HL-60 (cell line): Measurements from ENCODE around the gene LRTM2.

DNA sequence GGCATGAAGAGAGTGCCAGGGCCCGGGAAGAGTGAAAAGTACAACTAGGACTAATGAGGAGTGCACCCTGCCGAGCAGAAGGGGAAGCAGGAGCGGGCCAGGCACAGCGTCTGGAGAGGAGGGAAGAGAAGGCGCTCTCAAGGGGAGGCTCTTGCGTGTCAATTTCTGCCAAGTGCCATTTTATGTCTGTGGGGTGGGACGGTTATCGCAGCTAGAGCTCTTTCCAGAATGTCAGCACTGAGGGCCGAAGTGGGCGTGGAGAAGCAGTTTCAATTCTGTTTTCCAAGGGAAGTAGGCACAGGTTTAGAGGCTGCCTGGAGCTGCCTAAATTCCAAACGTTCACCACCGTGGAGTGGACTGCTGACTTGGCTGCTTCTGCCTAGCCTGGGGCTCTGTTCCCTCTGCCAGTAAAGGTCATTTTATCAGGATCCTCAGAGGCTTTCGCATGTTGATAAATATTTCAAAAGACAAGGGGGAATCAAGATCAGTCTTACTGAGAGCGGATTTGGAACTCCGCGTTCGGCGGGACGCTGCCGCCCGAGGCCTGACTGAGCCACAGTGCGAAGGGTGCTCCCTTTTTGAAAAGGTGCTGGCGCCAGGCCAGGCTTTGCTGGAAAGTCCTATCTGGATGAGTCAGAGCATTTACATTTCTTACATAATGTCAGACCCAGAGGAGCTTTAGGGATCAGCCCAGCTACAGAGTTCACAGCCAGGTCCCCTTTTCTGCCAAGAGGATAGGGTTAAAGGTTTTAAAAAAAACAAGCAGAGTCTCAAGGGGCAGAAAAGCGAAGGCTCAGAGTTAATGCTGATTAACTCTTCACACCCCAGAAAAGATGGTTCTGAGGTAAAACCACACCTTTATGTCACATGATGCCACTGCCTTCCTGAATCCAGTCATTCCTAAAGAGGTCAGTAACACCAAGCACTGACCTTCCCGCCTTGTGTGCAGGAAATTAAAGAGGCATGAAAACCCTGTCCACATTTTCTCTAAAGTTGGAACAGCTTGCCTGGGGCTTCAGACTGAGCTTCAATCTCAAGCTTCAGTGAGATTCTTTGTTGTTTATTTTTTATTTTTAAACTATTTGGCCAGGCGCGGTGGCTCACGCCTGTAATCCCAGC, 11.5 kb upstream of the FBXL14 start:
- RRBS: no CpG with 5 or more reads among the region's 28 CpGs

DNA sequence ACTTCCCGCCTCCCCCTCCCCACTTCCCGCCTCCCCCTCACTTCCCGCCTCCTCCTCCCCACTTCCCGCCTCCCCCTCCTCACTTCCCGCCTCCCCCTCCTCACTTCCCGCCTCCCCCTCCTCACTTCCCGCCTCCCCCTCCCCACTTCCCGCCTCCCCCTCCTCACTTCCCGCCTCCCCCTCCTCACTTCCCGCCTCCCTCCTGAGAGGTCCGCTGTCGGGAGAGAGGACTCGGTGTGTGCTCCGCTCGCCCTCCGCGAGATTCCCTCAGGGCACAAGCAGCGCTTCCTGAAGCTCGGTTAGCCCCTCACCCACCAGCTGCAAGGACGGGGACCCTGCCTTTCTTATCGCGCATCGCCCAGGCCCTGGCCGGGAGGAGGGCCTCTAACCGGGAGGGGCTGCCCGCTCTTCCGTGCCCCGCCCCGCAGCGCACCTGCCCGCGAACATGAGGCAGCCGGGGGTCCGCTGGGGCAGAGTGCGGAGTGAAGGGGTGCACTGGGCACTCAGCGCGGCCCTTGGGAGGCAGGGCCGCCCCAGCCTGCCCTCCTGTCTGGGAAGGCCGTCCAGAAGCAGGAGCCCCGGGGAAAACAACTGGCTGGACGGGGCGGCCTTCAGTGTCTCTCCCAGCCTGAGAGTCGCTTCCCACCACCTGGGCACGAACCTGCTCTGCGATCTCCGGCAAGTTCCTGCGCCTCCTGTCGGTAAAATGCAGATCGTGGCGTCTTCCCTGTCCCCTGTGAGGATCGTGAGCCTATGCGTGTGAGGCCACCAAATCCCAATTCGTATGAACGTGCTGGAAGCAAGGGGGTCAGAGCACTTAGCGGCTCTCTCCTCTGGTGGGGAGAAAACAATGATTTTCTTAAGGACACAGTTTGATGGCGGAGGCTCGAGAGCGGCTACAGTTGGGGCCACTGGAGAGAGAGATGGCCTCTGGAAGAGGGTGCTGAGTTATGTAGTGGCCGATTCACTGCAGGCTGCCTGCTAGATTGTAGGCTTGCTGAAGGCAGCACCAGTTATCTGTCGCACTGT, 28.0 kb upstream of the ADIPOR2 start:
- RRBS: 93% methylated on average over 17 of the region's 60 CpGs

GRCh38 chr12:1784085-1784708, 36.2 kb upstream of the LRTM2 start:
- RRBS: no CpG with 5 or more reads among the region's 2 CpGs

DNA sequence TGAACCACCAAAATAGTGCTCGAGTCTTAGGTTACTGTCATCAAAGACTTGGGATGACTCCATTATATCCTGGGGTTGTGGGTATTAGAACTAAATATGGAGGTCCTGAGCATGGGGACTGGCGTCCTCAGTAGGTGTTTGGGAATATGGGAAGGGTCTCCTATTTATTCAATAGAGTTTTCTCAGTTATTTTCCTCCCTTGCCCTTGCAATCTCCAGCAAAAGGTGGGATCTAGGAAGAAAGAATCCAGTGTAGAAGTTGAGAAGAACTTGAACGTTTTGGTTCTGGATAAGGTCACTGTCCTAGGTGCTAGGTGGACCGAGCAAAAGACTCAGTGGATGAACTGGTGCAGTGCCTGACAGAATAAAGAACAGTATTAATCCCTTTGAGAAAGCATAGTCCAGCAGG, 32.8 kb upstream of the LRTM2 start:
- RRBS: no CpG with 5 or more reads among the region's 4 CpGs

- RRBS: 4% methylated on average over 27 of the region's 74 CpGs
These were observed 24.3 kb upstream of the LRTM2 start for GRCh38 chr12:1795712-1796797.

- RRBS: no CpG with 5 or more reads among the region's 21 CpGs
These were observed 7.6 kb upstream of the LRTM2 start for GRCh38 chr12:1812538-1813362.

- RRBS: no CpG with 5 or more reads among the region's 34 CpGs
These were observed at the start of gene LRTM2 for GRCh38 chr12:1819985-1820686. Gene LRTM2, plus strand, starts transcription at chr12:1820565.

DNA sequence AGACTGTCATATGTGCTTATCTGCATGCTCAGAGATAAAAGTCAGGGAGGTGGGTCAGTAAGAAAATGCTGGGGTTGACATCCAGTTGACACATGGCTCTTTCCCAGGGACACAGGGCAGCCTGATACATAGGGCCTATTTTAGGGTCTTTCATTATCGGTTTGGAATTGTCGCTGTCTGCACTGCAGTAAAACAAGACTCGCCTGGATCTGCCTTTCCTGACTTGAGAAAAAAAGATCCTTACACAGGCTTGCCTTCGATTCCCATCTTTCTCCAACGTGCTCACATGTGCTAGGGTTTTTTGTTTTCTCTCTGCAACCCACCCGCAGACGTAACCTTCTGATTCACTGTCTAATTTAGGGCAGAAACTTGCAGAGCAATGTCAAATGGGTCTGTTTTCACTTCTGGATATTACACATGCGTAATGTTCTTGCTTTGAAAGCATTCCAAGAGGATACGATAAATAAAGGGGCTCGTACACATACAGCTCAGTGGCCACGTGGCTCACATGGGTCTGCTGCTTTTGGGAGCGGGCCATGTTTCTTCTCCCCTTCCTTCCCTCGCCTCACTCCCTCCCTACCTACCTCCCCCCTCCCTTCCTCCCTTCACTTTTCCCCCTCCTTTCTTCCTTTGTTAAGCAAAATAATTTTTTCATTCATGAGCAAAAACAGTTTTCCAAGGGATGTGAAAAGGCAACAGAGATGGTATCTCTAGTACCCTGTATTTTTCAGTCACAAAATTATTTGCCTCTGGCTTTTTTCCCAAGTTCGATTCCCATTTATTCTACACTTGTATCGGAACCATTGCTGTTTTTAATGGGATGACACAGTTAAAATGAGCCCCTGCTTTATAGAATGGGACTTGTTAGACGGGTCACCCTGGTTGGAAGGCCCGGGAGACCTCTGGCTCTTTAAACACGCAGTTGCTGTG, 23.4 kb downstream of the CACNA1C start:
- RRBS: no CpG with 5 or more reads among the region's 18 CpGs

DNA sequence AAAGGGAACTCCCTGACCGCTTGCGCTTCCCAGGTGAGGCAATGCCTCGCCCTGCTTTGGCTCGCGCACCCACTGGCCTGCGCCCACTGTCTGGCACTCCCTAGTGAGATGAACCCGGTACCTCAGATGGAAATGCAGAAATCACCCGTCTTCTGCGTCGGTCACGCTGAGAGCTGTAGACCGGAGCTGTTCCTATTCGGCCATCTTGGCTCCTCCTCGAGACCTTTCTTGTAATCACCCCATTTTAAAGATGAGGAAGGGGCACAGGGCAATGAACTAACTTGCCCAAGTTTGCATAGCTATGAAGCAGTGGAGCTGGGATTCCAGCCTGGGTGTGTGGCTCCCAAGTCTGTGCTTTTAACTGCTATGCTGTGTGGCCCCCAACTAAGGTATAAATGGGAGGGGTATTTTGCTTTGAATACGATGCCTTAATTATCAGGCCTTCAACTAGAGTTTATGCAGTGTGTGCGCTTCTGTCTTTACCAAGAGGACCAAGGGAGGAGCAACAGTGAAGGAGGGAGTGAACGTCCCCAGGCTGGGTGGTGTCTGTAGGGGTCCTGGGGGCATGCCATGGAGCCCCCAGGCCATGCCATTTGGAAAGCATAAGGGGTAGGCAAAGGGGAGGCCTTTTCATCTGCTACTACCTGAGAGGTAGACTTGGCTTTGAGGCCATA, 83.5 kb downstream of the CACNA1C start:
- RRBS: no CpG with 5 or more reads among the region's 17 CpGs

- RRBS: no CpG with 5 or more reads among the region's 20 CpGs
These were observed 111.0 kb downstream of the CACNA1C start for GRCh38 chr12:2163499-2164438.

DNA sequence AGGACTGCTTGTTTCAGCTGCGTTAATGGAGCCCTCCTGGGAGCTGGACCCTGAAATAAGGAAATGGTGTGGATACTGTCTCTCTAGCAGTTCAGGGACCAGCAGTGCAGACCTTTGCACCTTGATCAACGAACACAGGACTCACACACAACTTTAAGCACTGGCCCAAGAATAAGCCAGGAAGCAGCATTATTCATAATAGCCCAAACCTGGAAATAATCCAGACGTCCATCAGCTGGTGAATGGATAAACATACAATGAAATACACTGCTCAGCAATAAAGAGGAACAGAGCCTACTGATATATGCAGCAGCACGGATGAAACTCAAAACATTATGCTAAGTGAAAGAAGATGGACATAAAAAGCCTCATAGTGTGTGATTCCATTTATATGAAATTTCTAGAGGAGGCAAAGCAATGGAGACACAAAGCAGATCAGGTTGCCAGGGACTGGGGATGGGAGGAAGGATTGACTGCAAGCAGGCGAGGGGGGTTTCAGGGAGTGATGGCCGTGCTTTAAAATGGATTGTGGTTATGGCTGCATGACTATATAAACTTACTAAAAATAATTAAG, 303.9 kb upstream of the FKBP4 start:
- RRBS: no CpG with 5 or more reads among the region's 6 CpGs

- RRBS: no CpG with 5 or more reads among the region's 9 CpGs
These were observed 180.9 kb upstream of the FKBP4 start for GRCh38 chr12:2613747-2614330.

- RRBS: no CpG with 5 or more reads among the region's 16 CpGs
These were observed 167.0 kb upstream of the FKBP4 start for GRCh38 chr12:2627709-2628318.

- RRBS: 11% methylated on average over 65 of the region's 107 CpGs
These were observed 511 bp downstream of the TEAD4 start for GRCh38 chr12:2959484-2960332.

GRCh38 chr12:2960333-2961131, 1.3 kb downstream of the TEAD4 start:
- RRBS: no CpG with 5 or more reads among the region's 24 CpGs

DNA sequence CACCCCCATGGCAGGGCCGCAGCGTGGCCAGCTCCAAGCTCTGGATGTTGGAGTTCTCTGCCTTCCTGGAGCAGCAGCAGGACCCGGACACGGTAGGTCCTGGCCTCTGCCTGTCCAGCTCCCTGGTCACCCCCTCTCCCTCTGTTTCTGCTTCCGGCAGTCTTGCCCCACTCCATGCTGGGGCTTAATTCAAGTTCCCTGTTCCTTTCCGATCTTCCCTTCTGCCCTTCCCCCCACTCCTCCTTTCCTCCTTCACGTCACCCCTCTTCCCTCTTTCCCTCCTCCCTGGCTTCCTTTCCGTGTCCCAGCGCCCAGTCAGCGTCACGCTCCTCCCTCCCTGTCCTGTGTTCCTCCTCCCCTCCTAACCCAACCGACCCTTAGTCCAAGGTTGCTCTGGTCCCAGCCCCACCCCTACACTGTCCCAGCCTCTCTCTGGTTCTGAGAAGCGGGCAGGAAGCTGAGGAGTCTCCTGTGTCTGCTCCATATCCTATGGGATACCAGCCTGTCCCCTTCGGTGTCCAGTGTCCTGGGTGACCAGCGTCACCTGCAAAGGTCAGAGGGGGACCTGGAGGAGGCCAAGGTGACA, 56.4 kb upstream of the TSPAN9 start:
- RRBS: 95% methylated on average over 5 of the region's 15 CpGs

DNA sequence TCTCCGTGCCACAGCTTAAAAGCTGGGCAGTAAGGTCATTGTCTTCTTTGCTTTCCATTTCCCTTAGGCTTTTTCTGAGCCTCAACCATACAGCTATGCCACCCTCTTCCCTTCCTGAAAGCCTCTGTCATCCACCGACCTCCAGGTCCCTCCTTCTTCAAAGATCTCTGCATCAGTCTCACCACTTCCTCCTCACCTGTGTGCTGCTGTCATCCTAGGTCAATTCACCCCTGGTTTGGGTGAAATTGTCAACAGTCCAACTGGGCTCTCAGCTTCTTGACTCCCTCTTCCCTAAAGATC, 15.7 kb upstream of the TSPAN9 start:
- RRBS: no CpG with 5 or more reads among the region's 2 CpGs

- RRBS: no CpG with 5 or more reads among the region's 13 CpGs
These were observed 6.1 kb upstream of the TSPAN9 start for GRCh38 chr12:3070898-3071708.

DNA sequence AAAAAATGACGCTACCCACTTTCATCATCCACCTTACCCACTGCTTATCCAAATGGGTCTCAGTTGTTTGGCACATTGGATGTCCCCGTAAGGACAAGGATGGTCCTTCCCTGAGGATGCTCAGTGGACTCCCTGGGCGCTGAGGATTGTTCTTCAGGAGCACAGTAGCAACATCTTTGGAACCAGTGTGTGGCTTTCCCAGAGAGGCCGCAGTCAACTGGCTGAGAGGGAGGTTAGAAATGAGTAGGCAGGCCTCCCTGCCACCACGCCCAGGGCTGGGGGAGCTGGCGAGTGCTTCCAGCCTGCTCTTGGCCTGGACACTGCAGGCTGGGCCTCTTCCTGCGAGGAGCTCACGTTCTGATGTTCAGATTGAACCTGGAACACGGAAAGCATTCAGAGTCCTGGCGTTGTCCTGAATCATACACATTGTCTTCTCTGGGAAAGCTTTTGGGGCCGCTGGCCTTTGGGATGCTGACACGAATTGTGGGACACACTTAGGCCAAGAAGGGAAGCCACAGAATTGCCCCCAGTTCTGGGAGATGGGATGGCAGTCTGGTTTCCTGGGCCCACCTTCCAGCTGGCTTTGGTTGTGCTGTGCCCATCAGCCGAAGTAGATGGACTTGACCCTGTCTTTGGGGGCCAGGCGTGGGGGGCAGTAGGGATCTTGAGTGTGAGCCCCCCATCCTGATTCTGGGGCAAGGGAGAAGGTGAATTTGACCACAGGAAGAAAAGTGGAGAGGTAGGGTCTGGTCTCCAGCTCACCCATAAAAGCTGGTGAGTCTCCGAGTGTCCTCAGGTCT, 15.7 kb downstream of the TSPAN9 start:
- RRBS: no CpG with 5 or more reads among the region's 15 CpGs

DNA sequence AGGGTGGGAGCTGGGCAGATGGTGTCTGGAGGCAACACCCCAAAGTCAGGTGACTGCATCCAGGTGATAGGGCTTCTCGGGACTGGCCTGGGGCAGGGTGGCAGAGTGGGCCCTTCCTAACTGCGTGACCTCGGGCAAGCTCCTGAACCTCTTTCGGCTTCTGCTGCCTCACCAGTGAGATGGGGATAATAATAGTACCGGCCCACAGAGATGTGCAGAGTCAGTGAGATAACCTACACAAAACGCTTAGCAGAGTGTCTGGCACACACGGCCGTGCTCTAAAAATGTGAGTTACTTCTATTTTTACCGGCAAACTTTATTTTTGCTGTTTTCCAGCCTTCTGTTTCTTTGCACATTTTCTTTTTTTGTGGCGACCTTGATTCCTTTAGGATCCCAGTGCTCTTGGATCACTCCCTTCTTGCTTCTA, 53.3 kb downstream of the TSPAN9 start:
- RRBS: 46% methylated on average over 2 of the region's 10 CpGs